PFSK-1 (cell line): Measurements from ENCODE around the genes ABRACL and TXLNB.

DNA sequence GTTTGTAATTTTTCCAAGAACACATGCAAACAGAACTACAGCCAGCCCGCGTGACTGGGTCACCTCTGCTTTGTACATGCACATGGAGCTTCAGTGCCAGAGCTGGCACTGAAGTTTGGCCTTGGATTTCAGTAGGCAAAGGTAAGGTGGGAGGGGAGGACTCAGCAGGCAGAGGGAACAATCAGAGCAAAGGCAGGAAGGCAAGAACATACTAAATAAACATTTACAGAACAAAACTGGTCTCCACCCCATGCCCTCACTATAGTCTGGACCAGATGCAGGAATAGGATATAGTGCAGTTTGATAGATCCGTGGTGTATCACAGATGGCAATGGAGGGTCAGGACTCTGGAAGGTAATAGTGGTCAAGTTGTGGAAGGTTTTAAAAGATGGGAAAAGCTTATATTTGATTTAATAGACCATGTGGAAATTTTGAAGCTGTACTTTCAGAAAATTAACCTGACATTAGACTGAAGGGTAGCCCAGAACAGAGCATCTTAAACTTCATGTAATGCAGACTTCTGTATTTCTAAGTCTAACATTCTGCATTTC is 13.5 kb upstream of the ABRACL start:
- RRBS: no CpG with 5 or more reads among the region's 3 CpGs

DNA sequence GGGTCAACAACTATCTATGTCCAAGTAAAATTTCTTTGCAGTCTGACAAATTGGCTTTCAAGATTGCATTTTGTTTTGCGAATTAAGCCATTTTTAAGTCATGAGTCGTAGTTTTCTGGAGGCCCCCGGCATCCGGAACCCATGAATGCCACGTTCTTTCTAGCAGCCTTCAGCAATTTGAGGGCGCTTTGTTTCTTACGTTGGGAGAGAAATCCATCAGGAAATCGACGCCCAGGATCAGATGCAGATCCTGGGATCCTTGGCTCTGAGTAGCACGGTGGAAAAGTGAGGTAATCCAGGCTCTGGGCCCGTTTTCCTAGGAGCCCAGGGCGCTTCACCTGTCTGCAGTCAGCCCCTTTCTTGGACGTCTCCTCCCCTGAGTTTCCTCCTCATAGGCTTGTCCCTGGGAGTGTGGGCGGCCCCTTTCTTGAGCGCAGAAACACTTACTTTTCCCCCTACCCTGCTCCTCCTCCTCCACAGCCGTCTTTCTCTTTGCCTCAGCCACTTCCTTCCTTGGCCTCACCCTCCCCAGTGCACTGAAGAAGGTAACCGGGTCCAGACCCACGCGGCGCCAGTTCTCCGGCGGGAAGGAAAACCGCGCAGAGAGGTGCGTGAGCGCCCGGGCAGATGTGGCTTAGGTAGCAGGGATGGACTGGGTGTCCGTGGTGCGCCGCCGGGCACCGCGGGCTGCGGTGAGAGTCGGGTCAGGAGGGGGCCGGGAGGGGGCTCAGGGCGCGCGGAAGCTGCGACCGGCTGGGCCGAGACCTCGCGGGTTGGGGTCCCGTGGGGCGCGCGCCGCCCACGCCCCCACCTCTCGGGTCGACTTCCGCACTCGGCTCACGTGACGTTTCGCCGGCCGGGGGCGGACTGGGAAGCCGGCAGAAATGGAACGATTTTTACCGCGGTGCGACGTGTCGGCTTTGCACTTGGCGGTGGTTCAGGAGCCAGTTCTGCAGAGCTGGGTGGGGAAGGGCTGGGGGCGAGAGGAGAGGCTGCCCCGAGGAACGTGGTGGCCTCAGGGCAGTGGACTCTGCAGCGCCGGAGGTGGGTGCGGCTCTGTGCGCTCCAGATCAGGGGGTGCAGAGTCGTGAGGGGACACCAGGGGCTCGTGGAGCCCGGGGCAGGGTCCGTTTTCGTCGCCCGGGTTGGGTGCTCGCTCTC is at the start of gene ABRACL:
ABRACL (plus strand) TSS at position 477 of the 1,161 bp plus-strand sequence.
- RRBS: 9% methylated on average over 34 of the region's 83 CpGs

GRCh38 chr6:139161809-139162708 is 27.2 kb downstream of the HECA start:
- RRBS: no CpG with 5 or more reads among the region's 4 CpGs

GRCh38 chr6:139276753-139277553 is 14.8 kb downstream of the TXLNB start:
- RRBS: no CpG with 5 or more reads among the region's 10 CpGs

GRCh38 chr6:139291536-139292596 is at the start of gene TXLNB:
TXLNB (minus strand) TSS chr6:139291998.
- RRBS: no CpG with 5 or more reads among the region's 12 CpGs

- RRBS: no CpG with 5 or more reads among the region's 13 CpGs
These were observed 35.6 kb downstream of the CITED2 start for GRCh38 chr6:139338715-139339347.

DNA sequence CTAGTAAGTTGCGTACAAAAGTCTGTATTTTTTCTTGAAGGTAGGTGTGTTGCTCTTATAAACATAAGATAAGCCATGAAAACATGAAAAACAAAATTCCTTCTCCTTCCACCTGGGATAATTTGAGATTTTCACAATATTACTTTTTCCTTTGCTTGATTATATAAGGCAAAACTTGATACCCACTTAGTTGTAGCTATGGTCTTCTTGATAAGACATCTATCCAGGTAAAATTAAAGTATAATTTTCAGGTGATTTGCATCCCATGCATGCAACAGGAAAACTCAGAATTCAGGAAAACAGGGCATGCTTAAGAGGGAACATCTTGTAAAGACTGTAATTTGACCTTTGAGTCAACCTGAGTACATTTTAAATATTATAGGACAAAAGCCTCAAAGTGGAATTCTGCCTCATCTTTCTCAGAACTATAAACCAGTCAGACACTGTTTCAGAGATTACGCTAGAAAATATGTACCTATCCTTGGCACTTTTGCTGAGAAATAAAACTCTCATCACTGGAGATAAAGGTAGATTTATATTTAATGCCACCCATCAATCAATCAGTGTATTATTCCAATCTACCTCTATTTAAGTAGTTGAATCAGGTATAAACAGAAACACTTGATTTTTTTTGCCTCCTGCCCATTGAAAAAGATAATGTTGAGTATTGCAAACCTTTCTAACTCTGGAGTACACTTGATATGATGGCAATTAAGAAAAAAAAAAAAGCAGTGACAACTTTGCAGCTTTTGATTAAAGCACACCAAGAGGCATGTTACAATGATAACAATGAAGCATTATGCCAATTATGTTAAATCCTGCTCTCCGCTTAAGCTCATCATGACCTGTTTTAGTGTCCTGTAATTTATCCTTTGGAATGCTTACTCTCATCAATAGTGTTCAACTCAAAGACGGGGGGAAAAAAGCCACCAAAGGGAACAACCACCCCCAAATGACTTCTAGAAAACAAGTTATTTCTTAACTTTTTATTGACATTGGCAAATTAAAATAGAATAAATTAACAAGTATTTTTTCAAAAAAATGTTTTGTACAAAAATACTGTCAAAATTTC is 2.8 kb downstream of the CITED2 start:
- RRBS: no CpG with 5 or more reads among the region's 4 CpGs

DNA sequence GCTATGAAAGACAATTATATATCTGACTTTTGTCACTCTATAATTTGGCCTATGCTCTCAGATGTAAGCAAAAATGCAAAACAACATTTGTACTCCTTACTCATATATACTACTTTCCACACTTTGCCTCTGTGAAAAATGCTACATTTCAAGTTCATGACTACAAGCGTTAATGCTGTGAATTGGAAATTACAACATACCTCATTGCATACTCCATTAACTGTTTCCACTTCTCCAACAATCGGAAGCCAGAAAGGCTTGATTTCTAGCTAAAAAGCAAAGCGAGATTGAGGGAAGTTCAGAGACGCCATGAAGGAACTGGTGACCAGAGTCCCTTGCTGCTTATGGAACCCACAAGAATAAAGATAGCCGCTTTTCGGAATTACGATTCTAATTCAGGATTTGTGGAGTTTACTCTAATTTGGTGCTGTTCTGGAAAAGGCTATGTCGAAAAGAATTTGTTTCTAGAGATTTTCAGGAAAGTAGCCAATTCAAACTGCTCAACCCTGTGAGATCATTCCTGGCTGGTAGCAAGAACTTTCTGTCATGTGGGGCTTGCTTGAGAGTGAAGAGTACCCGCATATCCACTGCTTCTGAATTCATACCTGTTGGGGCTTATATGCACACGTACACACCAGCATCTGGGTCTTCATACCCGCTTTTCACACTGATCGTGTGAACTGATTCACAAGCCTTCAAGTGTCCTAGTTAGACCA is 98.0 kb upstream of the CITED2 start:
- RRBS: no CpG with 5 or more reads among the region's 12 CpGs

- RRBS: no CpG with 5 or more reads among the region's 18 CpGs
These were observed 98.8 kb upstream of the CITED2 start for GRCh38 chr6:139473131-139473766.

DNA sequence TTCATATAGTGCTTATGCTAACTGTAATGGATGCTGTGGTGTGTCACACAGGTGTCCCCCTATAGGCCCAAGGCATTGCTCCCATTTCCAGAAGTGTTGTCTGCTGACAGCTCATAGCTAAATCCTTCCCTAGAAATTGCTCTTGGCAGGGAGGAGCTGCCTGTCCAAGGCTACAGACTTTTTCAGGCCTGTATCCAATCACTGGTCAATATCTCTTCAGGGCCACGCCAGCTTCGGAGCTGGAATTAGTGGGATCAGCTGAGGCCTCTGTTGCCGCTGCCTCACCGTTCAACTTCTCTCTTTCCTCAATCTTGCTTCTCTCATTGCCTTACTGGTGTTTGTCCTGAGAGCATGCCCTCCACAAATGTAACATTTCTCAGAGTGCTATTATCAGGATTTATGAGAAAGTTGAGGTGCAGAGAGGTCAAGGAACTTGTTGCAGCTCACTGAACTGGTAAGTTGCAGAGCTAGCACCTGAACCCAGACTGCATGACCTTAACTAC is 111.8 kb upstream of the CITED2 start:
- RRBS: no CpG with 5 or more reads among the region's 4 CpGs

DNA sequence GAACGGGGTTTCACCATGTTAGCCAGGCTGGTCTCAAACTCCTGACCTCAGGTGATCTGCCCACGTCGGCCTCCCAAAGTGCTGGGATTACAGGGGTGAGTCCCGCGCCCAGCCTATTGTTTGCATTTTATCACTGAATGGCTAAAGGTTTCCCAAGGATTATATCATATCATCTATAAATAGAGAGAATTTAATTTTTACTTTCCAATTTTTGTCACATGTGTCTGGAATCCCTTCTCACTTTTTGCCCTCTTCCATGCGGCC is 130.9 kb upstream of the CITED2 start:
- RRBS: no CpG with 5 or more reads among the region's 6 CpGs

DNA sequence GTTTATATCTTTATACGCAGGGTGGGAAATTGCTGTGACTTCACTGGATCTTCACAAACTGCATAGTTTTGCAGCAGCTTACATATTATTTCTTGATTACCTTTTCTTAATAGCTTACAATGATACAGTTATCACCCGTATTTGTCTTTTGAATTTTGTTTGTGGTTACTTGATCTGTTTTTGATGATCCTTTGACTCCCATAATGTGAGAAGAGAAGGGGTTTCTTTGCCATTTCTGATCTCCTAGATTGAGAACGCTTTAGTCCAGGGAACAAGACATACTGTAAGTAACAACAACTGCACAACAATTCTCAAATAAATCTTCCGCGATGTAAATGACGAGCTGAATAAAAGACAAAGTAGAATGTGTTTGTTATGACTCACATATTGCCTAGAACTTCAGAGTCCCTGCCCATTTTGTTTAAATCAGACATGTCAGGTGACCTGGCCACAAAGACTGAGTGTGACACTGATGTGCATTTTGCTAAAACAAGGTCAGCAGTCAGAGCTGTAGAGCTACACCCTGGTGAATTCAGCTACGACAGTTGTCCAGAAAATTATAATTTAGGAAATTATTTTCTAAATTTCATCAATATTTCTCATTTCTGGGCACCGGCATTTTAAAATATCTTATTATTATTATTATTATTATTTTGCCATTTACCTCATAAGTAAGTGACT is 156.6 kb upstream of the CITED2 start:
- RRBS: no CpG with 5 or more reads among the region's 8 CpGs

- RRBS: no CpG with 5 or more reads among the region's 10 CpGs
These were observed 165.3 kb upstream of the CITED2 start for GRCh38 chr6:139539775-139540183.

- RRBS: no CpG with 5 or more reads among the region's 3 CpGs
These were observed 358.0 kb upstream of the CITED2 start for GRCh38 chr6:139732384-139732916.

DNA sequence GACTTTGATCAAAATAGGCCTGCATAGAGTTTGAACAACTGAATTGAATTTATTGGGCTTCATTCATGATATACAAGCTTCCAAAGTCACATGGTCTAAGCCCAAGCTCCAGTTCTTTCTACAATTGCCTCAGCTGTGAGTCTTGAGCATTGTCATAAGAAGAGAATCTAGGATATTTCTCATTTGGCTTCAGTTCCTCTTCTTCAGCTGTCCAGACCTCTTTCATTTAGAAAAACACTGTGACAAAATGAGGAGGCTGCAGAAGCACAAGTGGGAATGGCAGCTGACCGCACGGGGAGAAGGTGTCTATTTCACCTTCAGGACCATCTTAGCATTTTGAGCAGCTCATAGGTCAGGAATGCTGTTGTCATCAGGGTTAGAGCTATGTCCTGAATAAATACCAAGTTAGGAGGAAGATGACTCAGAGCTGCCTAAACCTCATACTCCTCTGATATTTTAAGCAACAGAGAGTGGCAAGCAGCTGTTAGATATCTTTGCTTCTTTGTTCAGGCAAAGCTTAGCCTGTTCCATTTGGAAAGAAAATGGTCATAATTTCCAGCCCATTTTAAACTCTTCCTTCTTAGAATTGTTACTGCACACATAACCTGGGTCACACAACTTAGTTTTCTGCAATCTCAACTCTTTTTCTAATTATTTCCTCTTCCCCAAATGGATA is 390.1 kb upstream of the CITED2 start:
- RRBS: no CpG with 5 or more reads among the region's 2 CpGs

DNA sequence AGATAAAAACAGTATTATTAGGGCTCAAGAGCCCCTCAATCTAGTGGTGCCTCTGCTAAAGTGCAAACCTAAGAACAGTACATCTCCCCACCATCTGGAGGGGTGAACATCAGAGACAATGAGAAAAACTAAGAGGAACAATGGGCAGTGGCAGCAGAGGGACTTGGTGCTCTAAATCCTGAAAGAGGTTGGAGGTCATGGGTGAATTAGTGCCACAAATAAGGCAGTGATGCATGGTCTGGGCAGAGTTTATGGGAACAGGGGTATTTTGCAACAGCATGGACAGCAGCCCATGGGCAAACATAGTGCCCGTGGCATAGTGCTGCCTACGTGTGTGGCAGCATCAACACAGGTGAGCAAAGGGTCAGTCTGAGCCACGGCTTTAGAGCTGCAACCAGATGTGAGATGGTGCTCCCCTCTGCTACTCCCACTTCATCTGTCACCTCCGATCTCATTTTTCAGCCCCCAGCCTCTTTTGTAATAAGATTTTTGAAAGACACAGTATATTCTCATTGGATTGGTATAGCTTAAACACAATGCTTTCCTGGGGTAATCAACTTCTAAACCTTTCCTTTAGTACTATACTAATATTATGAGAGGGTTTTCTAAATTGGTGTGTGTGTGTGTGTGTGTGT is 459.2 kb upstream of the CITED2 start:
- RRBS: no CpG with 5 or more reads among the region's 4 CpGs

GRCh38 chr6:139853143-139853771 is 478.8 kb upstream of the CITED2 start:
- RRBS: no CpG with 5 or more reads among the region's 3 CpGs

- RRBS: no CpG with 5 or more reads among the region's 2 CpGs
These were observed 940.2 kb upstream of the CITED2 start for GRCh38 chr6:140314622-140315039.

GRCh38 chr6:140883775-140884306 is 1248.9 kb upstream of the GJE1 start:
- RRBS: no CpG with 5 or more reads among the region's 2 CpGs

DNA sequence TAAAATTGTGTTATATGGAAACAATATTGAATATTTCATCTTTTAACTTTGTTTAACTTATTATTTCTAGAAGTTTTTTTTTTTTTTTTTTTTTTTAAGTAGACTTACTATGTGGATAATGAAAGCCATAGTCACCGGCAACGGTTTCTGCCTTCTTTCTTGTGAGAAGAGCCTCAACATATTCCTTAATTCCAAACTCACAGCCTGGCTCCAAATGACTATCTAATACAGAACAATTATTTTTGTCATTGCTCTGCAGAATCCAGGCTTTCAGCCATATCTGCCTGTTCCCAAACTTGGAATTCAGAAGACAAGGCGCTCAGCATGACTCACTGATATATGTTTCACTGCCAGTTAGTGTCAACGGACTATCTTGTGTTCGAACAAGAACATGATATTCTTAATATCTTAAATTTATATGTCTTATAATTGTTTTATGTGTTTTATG is 669.6 kb upstream of the GJE1 start:
- RRBS: no CpG with 5 or more reads among the region's 5 CpGs